Hair follicle dermal papilla cell (primary cell): ENCODE measurements around a stretch of chr11.

DNA sequence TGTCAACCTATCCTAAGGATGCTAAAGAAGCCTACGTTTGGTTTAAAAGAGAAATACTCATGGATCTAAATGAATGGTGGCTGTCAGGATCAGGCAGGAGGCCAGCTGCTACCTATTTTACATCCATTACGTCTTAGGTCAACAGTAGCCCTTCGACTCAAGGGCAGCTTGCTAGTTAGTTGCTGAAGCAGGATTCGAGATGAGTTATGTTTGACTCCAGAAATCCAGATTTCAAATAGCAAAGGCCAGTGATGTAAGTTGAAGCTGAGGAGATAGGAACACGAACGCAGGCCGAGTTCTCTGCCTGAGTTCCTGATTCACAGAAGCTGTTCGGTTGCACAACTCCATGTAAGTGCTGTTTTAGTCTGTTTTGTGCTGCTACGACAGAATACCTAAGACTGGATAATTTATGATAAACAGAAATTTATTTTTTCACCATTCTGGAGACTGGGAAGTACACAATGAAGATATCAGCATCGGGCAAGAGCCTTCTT lies 111.2 kb downstream of the SLC1A2 start:
- CAGE, long polyA plus RNA: no peak

- CAGE, long polyA plus RNA: no peak
Observed at GRCh38 chr11:35342927-35343404, 76.4 kb downstream of the SLC1A2 start.

- CAGE, long polyA plus RNA: no peak
Observed at GRCh38 chr11:35363932-35364582, 55.3 kb downstream of the SLC1A2 start.

- CAGE, long polyA plus RNA: no peak
Observed at GRCh38 chr11:35413499-35413998, 5.8 kb downstream of the SLC1A2 start.

DNA sequence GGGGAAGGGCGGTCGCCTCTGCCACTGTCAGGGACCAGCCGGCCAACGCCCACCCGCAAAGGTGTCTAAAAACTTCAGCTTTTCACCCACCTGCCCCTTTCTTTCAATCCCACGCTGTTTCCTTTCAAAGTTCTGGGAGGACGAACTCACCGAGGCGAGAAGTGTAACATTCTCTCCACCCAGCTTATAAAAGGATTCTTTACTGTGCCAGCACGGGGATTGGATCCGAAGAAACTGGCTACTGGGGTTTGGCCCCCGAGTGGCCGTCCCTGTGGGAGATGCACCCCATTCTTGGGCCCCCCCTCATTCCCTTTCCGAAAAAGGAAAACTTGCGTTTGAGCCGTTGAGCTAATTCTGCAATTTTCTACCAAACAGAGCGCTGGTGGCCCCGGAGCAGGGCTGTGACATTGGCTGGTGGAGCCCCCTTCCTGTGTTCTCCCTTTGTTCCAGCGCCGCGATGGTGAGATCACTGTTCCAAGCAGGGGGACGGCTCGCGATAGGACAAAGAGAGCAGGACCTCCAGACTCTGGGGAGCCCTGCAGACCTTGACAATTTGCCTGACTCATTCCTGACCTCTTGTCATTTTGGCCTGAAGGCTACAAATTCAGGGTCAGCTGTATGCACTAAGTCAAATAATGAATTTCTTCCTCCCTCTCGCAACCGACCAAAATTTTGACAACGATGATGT lies 1.9 kb downstream of the FJX1 start:
- CAGE, long polyA plus RNA: no peak

GRCh38 chr11:35702576-35702874 lies 40.0 kb downstream of the TRIM44 start:
- CAGE, long polyA plus RNA: no peak

DNA sequence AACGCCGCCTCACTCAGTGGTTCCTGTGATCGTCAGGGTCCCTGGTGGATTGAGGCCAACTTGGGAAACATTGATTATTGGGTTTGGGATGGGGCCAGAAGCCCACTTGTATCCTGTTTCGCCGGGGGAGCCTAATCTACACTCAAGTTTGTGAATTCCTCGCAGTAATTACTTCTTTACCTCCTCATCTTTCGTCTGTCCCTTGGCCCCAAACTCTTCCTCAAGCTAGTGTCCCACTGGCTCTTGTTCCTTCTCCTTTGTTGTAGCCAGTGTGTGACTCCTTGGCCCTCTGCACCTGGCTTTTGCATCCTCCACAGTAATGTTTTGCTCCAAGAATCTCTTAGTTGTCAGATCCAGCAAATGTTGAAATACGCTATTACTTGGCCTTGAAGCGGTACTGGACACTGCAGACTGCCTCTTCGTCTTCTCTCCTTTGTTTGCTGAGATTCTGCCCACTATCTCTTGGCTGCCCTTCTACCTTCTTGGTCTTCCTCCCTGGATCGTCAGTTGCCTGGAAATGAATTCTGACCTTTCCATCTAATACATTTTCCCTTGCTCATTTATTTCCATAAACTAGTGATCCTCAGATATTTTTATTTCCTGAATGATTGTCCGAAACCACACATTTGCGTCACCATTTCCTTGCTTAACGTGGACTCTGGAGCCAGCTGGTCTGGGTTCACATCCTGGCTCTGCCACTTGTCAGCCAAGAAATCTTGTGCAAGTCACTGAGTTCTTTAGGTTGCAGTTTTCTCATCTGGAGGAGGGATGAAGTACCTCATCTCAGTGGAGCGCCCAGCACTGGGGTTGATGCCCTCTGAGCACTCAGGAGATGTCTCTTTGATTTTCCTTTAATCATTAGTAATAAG lies 113.6 kb downstream of the LDLRAD3 start:
- CAGE, long polyA plus RNA: no peak

- CAGE, long polyA plus RNA: no peak
Observed at GRCh38 chr11:36091637-36091822, 147.7 kb downstream of the LDLRAD3 start.

DNA sequence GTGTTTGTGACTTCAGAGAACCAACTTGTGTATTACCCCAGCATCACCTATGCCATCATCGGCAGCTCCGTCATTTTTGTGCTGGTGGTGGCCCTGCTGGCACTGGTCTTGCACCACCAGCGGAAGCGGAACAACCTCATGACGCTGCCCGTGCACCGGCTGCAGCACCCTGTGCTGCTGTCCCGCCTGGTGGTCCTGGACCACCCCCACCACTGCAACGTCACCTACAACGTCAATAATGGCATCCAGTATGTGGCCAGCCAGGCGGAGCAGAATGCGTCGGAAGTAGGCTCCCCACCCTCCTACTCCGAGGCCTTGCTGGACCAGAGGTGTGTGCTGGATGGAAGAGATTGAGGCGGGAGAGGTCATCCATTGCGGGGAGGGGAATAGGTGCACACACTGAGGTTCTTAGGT lies 62.1 kb downstream of the COMMD9 start:
- CAGE, long polyA plus RNA: no peak

DNA sequence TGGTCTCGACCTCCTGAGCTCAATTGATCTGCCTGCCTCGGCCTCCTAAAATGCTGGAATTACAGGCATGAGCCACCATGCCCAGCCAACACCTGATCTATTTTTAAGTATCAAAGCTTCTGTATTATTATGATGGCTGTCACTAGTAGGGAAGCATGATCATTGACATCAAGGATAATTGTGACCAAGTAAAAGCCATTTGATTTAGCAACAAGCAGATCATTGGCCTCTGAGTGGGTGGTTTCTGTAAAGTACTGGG lies 60.0 kb downstream of the PRR5L start:
- CAGE, long polyA plus RNA: no peak

DNA sequence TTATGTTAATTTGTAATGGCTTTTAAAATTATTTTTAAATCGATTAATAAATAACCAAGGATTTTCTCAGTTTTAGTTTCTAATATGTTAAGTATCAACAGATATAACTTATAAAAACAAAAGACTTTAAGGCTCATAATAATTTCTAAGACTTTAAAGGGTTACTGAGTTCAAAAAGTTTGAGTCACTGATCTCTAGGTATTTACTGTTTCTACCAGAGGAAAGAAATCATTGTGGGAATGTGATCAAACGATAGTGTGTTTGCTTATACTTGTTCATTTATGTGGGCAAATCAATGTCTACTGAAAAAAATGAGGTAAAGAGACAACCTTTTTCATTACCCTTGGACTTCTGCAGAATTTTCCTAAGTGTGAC lies 65.3 kb downstream of the PRR5L start:
- CAGE, long polyA plus RNA: no peak

DNA sequence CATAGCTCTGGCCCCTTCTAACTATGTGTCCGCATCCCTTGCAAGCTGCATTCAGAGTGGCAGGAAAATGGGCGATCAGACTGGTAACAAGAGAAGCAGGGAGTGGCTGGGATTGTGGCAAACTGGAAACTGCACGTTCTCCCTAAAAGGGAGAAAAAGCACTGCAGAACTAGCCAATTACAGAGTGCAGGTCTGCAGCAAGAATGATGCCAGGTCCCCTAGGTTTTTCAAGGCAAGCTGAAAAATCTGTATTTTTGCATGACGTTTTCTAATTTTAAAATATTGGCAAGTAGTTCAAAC lies 76.4 kb downstream of the PRR5L start:
- CAGE, long polyA plus RNA: no peak

DNA sequence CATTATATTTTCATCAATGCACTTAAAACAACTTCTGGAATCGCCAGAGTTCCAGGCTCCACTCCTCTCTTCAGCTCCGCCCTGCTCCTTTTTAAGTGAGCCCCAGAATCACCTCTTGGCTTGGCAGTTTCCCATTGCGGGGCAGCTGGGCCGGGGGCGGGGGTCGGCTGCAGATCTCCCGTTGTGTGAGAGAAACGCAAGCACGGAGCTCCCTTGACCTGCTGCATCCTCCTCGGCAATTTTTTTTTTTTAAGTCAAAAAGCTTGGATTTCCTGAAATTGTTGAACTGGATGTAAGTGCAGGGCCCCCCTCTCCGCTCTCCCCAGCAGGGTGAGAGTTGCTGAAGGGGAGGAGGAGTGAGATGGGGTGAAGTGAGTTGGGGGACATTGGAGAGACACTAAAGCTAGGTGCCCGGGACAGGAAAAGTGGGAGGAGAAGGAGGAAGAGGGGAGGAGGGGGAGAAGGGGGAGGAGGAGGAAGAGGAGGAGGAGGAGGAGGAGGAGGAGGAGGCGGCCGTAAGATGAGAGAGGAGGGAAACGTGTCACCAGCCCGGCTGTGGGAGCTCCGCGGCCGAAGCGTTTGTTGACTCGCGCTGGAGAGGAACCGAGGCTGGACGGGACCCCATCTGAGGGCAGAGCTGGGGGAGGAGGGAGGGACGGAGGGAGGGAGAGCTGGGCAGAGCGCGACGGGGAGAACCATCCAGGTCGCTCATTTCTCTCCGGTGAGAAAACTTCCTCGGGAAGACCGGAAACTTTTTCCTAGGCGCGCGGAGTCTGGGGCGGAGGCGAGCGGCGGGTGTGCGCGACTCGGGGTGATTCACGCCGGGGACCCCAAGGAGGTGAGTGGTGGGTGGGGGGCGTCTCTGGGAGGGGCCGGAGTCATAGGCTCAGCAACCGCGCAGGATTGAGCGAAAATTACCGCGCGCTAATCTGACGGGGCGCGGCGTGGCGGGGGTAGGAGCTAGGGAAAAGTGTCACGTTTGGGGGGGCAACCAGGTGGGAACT lies 80.1 kb downstream of the PRR5L start:
- CAGE, long polyA plus RNA: no peak

GRCh38 chr11:36380576-36381088 lies 84.5 kb downstream of the PRR5L start:
- CAGE, long polyA plus RNA: no peak

- CAGE, long polyA plus RNA: no peak
Observed at GRCh38 chr11:36511893-36512624, 2.0 kb upstream of the TRAF6 start.

DNA sequence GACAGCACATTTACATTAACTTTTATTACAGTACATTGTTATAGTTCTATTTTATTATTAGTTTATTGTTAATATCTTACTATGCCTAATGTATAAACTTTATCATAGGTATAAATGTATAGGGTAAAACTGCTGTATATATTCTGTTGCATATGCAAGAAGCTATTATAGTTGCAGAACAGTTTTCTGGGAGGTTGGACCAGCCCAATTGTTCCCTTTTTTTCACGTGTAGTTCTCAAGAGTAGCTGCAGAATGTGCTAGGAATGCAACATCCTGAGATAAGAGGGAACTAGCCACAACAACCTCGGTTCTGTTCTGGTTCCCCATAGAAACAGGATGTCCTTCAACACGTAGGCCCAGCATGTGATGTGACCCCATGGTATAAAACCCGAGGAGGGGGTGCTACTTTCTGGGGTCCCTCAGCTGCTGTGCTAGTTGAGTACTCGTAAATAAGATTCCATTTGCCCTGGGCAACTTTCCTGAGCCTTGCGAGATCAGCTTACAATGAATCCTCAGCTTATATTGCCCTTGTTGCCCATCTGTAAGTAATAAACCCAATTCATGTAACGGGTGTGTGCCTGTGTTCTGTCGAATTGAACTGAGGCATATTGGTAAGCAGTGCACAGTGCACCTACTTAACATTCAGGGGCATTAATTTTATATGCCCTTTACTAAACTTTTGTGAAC lies 22.9 kb upstream of the TRAF6 start:
- CAGE, long polyA plus RNA: no peak

DNA sequence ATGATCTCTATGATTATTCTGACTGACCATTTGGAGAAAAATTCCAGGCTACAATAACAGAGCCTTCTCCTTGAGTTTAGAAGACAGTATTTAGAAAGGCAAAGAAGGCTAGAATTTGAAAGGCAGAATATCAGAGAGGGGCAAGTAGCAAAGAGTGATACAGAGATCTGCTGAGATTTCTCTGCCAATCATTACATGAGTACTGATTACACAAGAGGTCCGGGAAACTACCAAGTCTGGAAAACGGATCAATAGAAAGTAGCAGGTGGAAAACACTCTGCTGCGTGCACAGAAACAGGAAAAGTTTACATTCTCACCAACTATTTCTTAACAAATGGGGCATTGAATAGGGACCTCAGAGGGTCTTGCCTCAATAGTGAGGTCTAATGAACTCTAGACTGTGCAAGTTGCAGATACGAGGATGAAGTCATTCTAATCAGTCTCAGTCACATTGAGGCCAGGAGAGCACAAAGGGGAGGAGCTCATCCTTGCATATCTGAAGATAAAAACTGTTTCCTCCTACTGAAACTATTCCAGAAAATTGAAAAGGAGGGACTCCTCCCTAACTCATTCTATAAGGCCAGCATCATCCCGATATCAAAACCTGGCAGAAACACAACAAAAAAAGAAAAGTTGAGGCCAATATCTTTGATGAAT lies 1099.2 kb downstream of the LRRC4C start:
- CAGE, long polyA plus RNA: no peak

GRCh38 chr11:41705177-41705510 lies 245.7 kb upstream of the LRRC4C start:
- CAGE, long polyA plus RNA: no peak

DNA sequence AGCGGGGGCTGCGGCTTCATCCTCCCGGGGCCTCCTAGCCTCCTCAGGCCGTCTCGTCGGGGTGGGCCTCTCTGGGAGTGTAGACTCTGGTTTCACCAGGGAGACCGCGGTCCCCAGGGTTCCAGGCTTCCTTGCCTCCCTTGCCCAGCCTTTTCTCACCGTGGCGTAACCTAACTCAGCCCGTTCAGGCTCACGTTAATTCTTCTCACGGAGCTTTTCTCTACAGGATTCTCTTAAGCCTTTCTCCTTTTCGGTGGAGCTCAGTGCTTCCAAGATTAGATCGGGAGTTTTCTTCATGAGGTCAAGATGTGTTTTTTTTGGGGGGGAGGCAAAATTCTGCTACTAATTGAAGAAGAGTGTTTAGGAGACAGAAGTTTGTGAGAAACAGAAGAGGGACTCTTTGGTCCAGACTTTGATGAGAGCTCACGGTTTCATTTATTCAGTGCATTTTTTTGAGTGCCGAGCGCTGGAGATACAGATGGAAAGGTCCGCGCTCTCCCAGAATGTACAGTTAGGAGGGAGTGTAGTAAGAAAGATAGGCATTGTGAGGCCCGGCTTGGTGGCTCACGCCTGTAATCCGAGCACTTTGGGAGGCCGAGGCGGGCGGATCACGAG lies 590 bp downstream of the API5 start:
- CAGE, long polyA plus RNA: no peak

DNA sequence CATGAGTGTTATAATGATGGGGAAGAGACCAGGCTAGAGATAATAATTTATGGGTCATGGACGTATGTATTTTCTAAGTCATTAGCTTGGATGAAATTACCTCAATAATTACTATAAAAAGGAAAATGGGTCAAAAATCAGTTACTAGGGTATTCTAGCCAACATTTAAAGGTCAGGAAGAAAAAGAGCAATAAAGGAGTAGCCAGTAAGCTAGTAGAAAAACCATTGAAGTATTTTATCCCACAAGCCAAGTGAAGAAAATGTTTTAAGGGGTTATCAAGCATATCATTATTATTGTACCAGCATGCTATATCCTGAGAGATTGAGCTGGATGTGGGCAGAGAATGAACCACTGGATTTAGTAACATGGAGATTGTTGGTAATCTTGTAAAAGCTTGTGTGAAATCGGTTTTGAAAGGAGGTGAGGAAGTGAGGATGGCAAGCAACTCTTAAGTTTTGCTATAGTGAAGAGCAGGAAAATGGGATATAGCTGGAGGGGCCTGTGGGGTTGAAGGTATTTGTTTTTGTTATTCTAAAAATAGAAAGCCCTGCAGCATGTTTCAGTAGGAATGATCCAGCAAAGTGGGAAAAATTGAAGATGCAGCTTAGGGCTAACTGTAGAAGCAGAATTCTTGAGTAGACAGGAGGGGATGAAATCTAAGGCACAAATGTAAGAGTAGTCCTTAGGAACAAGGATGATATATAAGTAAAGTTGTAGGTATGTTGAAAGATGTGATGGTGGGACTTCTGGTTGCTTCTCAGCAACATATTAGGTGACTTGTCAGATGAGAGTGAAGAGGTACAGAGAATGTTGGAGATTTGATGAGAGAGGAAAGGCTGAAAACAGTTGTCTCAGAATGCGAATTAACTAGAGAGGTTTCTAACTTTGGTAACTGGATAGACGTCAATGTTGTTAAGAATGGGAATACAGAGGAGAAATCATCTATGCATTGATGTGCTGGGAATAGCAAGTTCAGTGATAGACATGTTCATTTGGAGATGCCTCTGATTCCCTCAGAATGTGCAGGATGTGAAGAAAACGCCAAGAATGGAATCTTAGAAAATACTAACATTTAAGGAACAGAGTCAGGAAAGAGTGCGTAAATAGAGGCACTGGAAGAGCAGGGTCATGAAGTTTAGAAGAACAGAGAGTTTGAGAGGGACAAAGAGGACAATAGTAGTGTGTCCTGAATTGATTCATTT lies 64.1 kb downstream of the TTC17 start:
- CAGE, long polyA plus RNA: no peak